Daoy (cell line): ENCODE results near the gene BECN2.

GRCh38 chr1:235883158-235884006, 16.7 kb upstream of the LYST start:
- RAMPAGE, long total RNA, result no peak

GRCh38 chr1:236021788-236022244, 43.1 kb downstream of the NID1 start:
- RAMPAGE, long total RNA, result no peak

- RAMPAGE, long total RNA, result no peak
Observed at GRCh38 chr1:236039521-236040056, 25.3 kb downstream of the NID1 start.

DNA sequence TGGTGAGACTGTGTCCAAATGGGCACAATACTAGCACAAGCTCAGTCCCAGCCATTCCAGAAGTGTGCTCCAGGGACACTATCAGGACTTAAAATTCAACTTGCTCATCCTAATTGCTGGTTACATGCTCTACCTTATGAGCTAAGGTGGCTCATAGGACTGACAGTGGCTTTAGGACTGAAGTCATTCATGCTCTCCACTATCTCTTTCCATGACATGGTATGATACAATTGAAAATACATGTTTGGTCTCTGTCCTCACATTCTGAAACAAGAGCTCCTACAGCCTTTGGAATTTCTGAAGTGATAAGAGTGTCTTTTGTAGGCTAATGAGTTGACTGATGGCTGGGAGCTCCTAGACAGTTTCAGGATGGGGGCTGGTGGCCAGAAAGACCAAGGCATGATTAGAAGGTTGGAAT, 22.4 kb downstream of the NID1 start:
- RAMPAGE, long total RNA, result no peak

DNA sequence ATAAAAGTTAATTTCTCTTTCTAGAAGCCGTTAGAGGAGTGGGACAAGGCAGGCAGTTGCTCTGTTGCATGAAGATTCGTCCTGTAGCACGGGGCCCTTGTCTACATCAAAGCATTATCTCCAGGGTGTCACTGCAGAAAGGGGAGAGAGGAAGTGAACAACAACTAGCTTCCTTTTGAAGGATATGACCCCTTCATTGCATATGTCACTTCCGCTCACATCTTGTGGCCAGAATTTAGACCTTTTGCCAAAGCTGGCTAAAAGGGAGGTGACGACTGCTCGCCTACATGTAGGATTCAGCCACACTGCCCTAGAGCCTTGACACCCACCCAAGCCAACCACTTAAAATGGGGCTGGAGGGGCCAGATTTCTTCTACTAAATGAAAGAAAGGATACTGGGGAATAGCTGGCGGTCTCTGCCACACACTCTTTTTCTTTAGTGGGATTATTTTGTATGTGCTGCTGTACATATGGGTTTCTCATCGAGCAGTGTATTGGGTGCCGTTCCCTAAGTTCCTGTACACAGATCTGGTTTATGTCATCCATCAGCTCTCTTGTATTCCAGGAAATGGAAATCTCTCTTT, 26.8 kb upstream of the NID1 start:
- RAMPAGE, long total RNA, result no peak

- RAMPAGE, long total RNA, result no peak
Observed at GRCh38 chr1:236156419-236157170, 14.3 kb downstream of the GPR137B start.

GRCh38 chr1:236160168-236160444, 17.8 kb downstream of the GPR137B start:
- RAMPAGE, long total RNA, result no peak

DNA sequence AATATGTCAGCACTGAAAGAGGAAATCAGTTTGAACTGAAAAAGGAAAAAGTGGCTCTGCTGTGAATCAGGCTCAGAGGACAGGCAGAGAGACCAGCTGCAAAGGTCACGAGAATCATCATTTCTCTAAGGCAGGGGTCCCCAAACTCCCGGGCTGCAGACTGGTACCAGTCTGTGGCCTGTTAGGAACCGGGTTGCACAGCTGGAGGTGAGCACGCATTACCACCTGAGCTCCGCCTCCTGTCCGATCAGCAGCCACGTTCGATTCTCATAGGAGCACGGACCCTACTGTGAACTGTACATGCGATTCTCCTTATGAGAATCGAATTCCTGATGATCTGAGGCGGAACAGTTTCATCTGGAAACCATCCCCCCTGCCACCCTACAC, 50.6 kb upstream of the ERO1B start:
- RAMPAGE, long total RNA, result no peak

- RAMPAGE, long total RNA, result no peak
Observed at GRCh38 chr1:236517309-236517740, 6.5 kb upstream of the LGALS8 start.

GRCh38 chr1:236524160-236524413, 305 bp downstream of the LGALS8 start:
- RAMPAGE, long total RNA, result no peak

DNA sequence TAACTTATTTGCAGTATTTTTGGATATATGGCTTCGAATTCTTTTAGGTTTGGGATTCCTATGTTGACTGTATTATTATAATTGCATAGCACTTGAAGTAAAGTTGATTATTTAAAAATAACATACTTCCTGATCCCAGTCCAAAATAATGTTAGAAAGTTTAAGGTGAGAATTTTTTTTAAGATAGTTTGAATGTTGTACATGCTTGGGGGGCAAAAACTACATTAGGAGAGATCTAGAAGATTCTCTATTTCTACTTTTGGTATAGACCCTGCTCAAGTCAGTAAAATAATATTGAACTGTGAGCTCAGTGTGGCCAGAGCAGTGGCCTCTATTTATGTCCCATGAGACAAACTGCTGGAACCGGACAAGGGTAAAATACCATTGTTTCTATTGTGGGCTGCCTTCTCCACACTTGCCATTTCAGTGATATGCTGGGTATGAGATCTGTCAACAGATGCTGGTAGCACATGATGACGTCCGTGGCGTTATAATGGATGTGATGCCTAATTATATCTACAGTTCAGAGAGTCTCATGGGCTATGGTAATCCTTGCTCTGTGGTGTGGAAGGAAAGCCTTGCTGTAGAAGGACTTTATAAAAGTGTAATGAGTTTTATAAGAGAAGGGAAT, 2.3 kb downstream of the ACTN2 start:
- RAMPAGE, long total RNA, result no peak

DNA sequence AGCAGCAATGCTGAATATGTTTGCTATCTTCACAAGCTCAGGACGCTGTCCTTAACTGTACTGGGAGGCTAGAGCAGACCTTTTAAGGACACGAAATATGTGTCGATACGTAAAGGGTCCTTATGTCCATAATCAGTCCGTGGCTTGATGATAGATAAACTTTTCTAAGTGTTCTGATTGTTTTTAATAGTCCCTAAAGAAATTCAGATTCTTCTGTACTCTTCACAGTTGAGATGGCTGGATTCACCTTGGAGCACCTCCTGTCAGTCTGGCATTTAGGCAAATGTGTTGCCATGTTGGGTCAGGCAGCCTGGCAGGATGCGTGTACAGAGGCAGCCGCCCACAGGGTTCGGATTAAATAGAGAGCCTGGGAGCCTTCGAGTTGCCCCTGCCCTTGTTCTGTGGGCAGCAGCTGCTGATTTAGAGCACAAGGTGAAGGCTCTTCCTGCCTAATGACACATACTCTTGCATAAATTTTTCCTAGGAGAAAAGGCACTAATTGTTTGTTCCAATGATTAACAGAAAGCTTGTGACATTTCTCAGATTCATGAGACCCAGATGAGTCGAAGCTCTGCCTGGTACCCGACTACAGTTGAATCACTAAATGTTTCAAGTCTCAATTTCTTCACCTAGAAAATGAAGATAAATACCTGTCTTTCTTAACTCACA, 3.7 kb downstream of the ACTN2 start:
- RAMPAGE, long total RNA, result no peak

DNA sequence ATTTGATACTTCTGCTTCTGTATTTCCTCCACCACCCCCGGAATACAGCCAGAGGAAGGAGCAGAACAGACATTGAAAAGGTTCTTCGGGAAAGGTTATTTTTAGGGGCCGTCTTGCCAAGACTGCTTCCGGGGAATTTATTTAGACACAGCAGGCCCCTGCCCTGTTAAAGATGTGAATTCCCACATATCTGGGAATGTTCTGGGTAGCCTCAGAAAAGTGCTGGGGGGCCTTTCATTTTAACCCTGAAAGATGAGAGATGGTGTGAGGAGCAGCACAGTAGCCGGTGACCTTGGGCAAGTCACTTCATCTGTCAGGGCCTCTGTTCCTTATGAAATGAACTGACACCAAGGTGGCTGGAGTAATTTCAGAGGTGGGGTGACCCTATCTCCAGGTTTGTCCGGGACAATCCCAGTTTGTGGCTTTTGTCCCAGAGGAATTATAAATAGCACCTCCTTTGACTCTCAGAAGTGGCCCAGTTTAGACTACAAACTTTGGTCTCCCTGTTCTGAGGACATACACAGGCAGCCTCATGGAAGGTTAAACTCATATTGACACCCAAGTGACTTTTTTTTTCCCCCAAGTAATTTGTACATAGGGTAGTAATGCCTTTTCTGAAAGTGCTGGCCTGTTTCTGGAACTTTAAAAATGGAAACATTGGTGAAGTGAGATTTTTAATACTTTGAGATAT, 14.5 kb downstream of the ACTN2 start:
- RAMPAGE, long total RNA, result no peak

GRCh38 chr1:236727040-236727782, 40.9 kb downstream of the ACTN2 start:
- RAMPAGE, long total RNA, result no peak

DNA sequence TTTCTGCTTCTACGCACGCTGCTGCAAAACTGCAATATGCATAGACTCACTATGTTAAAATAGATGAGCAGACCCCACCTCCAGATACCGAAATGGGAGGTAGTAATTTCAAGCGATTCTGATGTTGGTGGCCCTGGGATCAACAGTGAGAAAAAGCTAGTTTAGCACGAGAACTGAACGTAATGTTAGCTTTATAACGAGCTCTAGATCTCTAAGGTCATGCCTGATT, 1.0 kb downstream of the MTR start:
- RAMPAGE, long total RNA, result no peak

GRCh38 chr1:236897371-236898105, 102.4 kb downstream of the MTR start:
- RAMPAGE, long total RNA, result no peak

GRCh38 chr1:236978698-236979148, 25.5 kb downstream of the MT1HL1 start:
- RAMPAGE, long total RNA, result no peak

DNA sequence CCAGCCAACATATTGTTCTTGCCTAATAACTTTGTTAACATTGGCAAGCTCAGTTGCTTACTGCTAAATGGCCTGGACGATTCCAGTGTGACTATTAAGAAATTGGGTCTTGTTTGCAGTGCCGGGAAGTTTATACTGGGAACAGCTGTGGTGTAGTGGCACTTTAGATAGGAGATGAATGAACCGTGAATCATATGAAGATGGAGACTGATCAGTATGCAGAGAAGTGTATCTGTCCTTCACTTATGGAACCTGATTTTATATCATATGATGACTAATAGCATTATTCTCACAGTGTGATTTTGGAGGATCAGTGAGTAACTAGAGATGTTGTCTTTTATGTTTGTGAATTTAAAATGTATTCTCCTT, 3.4 kb downstream of the CHRM3 start:
- RAMPAGE, long total RNA, result no peak

GRCh38 chr1:240285108-240285450, 193.4 kb downstream of the FMN2 start:
- RAMPAGE, long total RNA, result no peak

GRCh38 chr1:241957725-241958018, at the start of gene BECN2:
BECN2 (plus strand) TSS chr1:241957767.
- RAMPAGE, long total RNA, result no peak